Ureter (tissue), 1 donor: ENCODE results near the genes CWC22, UBE2E3, ITPRID2 and DNAJC10.

DNA sequence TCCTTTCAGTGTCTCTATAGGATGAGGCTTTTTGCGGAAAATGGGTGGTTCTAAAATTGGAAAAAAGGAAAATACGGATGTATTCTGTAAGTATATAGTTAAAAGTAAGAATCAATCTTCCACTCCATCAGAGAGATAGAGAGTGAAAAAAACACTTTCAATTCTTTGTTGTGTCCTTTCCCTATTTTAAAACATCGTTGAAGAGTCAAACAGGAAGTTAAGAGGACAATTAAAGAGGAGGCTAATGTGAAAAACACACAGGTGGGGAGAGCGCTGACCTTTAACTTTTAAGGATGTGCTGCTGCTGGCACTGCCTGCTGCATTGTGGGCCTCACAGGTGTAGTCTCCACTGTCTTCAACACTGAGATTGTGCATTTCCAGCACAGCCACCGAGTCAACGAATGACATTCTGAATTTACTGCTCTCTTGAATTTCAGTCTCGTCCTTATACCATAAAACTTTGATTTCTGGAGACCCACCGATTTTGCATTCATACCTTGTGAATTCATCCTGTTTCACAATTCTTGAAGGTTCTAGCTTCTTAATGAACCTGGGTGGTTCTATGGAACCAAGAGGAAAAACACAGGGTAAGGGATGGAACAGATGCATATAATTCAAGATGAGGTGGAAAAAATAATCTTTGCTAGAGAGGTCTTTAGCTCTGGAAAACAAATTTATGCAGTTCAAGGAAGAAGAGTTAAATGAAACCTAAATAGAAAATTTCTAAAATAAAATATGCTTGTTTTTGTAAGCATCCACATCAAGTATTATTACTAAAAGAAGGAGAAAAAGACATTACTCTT, 91.8 kb downstream of the TTN start:
- PRO-cap: no peak

- PRO-cap: no peak
Measured at GRCh38 chr2:178808640-178809472, 1.6 kb upstream of the TTN start.

DNA sequence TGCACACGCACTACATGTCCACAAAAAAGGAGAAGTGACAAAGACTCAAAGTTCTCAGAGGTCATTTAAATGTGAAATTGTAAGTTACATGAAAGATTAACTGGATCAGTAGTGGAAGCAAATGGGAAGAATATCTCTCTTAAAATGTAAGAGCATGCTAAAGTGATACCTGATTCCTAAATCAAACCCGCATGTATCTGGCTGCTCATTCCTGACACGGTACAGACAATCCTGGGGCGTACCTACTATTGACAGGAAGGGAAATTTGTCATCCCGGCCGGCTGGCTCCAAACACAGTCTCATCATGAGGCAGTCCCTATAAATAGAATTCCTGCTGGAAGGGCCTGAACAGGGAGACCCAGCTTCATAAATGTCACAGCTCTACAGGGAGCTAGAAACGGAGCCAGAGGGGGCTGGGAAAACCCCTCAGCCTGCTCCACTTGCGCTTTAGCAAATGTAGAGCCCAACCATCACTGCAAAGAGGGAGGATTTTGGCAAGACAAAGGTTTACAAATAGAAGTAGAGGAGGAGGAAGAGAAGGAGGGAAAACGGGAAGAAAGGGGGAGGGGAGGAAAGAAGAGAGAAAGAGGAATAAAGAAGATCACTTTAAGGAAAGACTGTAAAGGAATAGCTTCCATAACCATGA, 56.6 kb upstream of the TTN start:
- PRO-cap: no peak

- PRO-cap: no peak
Measured at GRCh38 chr2:178874487-178875342, 67.5 kb upstream of the TTN start.

GRCh38 chr2:179183013-179183270, 81.7 kb downstream of the SESTD1 start:
- PRO-cap: no peak

GRCh38 chr2:179220510-179221059, 44.0 kb downstream of the SESTD1 start:
- PRO-cap: no peak

GRCh38 chr2:179272221-179273198, 7.9 kb upstream of the SESTD1 start:
- PRO-cap: no peak

DNA sequence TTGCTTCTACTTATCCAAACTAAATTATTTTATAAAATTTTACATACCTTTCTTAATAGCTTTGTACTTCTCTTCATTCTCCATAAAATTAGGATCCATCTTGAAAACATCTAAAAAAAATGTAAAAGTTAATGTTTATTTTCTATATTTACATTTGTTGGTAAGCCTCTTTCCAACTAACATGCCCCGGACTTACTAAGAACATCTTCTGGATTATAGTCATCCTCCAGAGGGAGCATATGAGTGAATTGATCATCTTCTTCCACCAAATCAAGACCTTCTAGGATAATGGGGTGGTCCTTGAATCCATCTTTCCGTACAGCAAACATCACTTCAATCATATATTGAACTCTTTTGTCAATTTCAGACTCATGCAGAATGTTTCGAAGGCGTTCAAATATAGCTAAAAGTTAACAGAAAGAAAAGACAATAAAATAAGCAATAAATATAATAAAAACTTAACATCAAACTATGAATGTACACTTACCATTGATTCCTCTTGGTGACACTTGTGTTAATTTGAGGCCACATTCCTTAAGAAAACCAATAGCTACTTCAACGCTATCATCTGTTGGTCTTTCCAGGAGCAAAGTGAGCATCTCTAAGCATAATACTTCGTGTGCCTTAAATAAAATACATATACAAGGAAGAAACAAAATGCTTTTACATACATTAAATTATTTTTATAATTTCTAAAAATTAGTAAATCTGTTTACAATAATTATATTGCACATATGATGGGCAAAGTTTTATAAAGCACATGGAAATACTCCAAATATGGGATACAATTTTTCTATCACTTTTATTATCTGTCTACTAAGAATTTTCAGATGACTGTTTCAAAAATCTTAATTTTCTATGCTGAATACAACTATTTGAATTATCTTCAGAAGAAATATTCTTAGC, 36.4 kb downstream of the CWC22 start:
- PRO-cap: no peak

DNA sequence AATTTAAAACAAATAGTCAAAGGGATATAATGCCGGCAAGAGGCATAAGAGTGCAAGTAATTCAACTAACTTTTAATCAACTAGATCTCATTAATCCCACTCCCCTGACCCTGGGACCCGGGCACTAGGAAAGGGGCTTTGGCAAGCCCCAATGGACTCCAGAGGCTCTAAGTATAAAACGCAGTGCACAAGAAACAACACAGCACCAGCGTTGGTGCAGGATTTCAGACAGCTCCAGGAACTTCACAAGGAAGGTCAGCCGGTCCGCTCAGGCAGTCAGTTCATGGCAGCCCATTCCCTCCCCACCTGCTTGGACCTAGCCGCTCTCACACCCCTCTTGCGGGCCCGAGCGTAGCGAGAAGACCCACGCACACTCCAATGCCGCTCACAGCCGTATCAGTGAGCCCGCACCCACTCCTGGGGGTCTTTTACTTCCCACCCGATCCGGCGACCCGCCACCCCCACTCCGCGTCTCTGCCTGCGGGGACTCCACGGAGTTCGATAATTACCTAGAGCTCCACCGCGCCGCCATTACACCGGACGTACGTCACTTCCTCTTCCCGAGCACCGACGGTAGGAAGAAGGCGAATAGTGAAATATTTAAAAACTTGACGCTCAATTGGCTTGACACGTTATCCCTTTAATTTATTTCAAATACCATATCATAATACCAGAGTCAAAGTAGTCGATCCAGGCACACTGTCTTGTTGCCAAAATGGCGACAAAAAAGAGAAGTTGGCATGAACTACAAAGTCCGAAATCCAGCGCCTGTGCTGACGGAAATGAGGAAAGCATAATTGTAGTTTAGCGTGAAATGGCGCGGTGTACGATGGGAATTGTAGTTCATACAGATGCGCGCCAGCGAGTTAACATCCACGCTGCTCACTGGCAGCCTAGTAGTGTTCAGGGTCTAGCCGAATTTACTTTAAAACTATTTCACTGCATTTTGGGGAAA, at the start of gene CWC22:
Gene CWC22, minus strand, starts transcription at position 737 of the 955 bp plus-strand sequence.
- PRO-cap: unidirectional peak, minus-strand start at position 533 of the sequence

DNA sequence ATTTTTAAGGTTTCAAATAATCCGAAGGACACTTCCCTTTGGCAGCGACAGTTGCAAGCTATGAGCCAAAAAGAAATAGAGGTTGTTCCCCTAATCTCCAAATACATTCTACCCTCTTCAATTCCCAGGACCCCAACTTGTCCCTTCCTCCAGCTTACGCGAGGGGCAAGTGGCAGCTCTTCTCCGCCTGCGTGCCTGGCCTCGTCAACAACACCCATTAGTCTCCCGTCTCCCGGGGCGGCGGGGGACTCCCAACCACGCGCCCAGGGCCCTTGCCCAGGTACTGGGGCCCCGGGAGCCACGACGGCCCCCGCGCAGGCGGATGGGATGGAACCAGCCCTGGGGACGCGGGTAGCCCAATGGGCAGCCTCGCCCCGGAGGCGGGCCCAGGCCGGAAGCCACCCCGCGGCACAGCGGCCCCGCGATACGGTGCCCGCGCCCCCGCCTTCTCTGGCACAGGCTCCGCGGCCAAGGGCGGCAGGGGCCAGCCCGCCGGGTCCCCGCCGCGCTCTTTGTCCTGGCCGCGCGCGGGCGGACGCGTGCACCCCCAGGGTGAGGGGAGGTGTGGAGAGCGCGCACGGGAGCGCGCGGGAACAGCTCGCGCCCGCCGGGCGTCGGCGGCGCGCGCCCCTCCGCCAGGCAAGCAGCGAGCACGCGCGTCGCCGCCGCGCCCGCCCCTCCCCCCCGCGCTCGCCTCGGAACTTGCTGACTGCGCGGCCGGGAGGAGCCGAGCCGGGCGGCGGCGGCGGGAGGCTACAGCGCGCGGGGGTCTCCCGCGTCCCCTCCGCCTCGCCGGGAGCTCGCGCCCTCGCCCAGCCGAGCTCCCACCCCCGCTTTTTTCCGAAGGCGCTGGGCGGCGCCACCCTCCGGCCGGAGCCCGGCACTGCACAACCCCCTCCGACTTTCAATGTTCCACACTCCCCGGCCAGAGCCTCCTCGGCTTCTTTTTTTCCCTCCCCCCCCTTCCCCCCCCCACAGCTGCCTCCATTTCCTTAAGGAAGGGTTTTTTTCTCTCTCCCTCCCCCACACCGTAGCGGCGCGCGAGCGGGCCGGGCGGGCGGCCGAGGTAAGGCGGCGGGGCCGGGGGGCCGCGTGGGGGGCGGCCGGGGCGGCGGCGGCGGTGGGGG, at the start of gene UBE2E3:
Gene UBE2E3, plus strand, starts transcription at position 698 of the 1,127 bp plus-strand sequence.
- PRO-cap: bidirectional peak, plus-strand start at position 456 of the sequence, minus-strand start at position 514 of the sequence; bidirectional peak, plus-strand start at position 708 of the sequence, minus-strand start at position 810 of the sequence

DNA sequence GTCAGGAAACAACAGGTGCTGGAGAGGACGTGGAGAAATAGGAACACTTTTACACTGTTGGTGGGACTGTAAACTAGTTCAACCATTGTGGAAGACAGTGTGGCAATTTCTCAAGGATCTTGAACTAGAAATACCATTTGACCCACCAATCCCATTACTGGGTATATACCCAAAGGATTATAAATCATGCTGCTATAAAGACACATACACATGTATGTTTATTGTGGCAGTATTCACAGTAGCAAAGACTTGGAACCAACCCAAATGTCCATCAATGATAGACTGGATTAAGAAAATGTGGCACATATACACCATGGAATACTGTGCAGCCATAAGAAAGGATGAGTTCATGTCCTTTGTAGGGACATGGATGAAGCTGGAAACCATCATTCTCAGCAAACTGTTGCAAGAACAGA, 53.6 kb downstream of the UBE2E3 start:
- PRO-cap: no peak

DNA sequence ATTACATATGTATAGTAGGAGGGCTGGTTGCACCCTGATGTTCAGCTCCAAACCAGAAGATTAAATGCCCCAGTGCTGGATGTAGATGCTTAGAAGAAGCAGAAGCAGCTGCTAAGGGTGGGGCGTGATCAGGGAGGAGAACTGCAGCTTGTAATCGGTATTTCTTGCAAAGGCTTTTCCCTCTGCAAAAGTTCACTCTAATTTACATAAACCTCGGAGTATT, 145.3 kb upstream of the ITGA4 start:
- PRO-cap: no peak

DNA sequence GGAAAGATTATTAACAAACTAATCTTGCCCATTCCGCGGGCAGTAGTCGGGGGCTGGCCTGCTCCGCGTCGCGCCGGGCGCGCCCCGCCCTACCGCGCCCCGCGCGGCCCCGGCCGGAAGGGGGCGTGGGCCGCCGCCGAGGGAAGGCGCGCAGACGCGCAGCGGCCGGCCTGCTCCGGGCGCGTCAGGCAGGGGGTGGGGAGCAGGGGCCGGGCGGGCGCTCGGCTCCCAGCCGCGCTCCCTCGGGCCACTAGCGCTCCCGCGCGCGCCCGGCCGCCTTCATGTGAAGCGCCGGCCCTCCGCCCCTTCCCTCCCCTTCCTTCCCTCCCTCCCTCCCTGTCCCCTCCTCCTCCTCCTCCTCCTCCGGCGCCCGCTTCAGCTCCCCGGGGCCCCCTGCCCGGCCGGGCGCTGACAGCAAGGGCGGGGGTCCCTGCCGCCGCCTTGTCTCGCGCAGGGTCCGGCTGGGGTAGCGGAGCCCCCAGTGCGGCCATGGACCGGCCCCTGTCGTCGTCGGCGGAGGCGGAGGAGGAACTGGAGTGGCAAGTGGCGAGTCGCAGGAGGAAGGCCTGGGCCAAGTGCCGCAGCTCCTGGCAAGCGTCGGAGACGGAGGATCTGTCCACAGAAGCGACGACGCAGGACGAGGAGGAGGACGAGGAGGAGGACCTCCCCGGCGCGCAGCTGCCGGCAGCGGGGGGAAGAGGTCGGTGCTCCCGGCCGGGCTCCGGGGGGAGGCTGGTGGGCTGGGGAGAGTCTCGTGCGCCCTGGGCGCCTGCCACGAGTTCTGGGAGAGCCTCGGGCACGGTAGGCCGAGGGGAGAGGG, at the start of gene ITPRID2:
Gene ITPRID2, plus strand, starts transcription at position 153 of the 820 bp plus-strand sequence.
- PRO-cap: bidirectional peak, plus-strand start at position 116 of the sequence, minus-strand start at position 75 of the sequence; bidirectional peak, plus-strand start at position 202 of the sequence, minus-strand start at position 252 of the sequence; bidirectional peak, plus-strand start at position 621 of the sequence, minus-strand start at position 636 of the sequence

GRCh38 chr2:182714784-182715704, 1.0 kb upstream of the DNAJC10 start:
- PRO-cap: no peak

- PRO-cap: bidirectional peak, plus-strand start at chr2:182716043, minus-strand start at chr2:182716045; bidirectional peak, plus-strand start at chr2:182716260, minus-strand start at chr2:182716229
Measured at GRCh38 chr2:182715705-182716714, at the start of gene DNAJC10. TSS of gene DNAJC10 (plus strand) at chr2:182716257.

DNA sequence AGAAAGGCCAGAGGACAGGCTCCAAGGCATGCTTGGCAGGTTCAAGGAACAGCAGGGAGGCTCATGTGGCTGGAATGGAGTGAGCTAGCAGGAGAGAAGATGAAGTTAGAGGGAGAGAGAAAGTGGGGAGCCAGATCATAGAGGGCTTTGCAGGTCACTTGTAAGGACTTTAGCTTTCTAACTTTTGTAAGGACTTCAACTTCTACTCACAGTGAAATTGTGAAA, 73.4 kb downstream of the FRZB start:
- PRO-cap: no peak

DNA sequence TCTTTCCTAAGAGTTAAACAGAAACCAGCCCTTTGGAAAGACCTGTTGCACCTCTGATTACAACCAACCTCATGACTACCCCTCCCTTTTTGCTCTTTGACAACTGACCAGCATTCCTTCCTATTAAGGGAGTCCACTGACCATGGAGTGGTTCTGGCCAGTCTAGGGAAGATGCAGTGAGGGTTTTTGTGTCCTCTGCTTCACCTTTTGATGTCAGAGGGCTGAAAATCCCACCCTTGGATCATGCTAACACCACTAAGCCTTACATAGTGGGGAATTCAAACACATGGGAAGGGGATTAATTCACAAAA, 44.6 kb upstream of the FRZB start:
- PRO-cap: no peak

GRCh38 chr2:182913658-182914174, 47.3 kb upstream of the FRZB start:
- PRO-cap: no peak

DNA sequence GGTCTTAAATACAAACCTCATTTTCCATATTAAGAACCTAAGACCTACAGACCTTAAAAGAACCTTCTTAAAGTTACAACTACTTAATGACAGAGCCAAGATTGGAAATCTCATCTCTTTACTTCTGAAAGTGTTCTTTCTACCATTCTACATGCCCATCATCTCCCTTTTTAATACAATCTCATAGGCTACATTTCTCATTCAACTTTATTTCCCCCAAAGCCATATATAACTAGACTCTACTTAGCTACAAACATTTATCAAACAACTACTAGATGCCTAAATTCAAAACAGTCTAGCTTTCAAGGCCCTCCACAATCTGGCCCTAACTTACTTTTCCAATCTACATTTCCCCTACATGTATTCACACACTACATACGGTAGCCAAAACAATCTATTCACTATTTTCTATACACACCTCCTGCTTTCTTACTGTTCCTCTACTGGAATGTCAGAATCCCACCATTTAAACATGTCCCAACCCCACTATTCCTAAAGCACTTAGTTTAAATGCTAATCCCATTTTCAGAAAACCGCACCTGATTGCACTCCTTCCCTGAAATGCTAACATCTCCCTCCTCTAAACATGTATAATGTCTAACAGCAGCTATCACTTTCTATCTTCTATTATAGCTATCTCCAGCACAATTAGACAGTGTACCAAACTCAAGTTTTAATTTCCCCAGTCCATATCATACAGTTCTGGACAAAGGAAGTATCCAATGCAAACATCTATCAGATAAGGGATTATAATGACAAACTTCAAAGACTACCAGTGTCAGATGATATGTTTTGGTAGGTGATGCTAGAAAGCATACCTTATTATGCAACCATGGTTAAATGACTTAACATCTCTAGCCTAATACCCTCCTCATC, 32.6 kb downstream of the NCKAP1 start:
- PRO-cap: no peak

- PRO-cap: no peak
Measured at GRCh38 chr2:183079459-183079726, 846 bp downstream of the DUSP19 start.